Bile duct (tissue), 1 donor: ENCODE measurements around the gene CLCN7.

DNA sequence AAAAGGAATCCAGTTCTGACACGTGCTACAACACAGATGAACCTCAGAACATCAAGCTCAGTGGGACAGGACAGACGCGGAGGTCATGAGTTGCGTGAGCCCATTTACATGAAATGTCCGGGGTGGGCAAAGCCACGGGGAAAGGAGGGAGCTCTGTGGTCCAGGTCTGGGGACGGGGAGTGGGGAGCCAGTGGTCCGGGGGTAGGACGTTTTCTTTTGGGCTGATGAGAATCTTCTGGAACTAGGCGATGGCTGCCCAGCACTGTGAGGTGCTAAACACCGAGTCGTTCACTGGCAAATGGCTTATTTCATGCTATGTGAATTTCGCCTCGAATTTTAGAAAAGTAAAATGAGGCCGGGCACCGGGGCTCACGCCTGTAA, 2.6 kb upstream of the LMF1 start:
- PRO-cap = no peak

- PRO-cap = no peak
These were observed 2.2 kb upstream of the SOX8 start for GRCh38 chr16:979356-979800.

DNA sequence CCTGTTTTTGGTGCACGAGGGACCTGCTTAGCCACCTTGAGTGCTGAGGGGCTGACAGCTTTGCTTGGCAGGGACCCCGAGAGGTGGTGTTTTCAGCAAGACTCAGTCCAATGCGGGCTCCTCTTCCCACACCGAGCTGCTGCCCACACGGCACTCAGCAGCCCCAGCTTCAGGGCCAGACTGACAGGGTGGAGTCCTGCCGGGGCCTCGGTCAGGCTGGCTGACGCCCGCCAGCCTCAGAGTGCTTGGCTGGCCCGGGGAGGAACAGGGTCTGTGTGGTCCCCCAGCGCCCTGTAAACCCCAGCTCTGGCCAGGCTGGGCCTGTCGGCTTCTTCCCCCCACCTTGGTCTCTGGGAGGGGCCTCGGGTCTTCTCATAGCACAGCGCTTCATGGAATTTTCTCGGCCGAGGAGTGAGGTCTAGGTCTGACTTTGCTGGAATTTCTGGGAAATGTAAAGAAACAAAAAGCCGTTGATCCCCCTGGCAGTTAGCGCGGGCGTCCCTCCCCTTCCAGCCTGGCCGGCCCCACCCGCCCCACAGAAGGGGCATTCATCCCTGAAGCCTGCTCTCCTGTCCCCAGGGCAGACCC, 2.6 kb downstream of the SOX8 start:
- PRO-cap = no peak

DNA sequence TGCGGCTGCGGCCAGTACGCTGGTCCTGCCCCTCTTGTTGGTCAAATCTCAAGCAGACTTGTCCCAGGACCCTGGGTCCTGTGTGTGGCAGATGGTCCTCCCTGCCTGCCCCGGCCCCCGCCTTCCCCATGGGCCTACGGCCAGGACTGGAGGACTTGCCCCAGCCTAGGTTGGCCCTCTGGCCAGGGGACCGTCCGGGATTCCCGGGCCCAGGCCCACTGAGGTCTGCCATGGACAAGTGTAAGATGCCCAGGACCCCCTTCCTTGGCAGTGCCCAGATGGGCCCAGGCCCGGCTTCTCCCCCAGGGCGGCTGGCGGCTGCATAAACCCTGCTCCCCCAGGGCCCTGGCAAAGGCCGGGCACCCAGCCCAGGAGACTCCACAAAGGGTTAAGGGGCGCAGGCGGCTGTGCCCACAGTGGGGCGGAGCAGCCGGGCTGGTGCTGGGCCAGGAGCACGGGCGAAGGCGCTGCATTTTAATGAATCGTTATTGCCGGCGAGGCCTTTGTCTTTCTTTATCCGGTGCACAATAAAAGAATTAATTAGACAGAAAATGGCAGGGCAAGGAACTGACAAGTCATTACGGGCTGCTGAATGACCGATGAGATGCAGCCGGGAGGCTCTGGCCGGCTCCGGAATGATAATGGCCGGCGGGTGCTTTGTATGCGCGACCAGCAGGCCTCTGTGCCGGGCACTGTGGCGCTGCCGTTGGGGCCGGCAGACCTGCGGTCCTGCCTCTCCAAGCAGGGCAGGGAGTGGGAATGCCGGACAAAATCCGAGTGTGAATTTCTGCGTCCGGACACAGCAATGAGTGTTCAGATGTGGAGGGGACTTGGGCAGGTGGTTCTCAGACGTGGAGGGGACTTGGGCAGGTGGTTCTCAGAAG, 9.2 kb downstream of the SOX8 start:
- PRO-cap = no peak

DNA sequence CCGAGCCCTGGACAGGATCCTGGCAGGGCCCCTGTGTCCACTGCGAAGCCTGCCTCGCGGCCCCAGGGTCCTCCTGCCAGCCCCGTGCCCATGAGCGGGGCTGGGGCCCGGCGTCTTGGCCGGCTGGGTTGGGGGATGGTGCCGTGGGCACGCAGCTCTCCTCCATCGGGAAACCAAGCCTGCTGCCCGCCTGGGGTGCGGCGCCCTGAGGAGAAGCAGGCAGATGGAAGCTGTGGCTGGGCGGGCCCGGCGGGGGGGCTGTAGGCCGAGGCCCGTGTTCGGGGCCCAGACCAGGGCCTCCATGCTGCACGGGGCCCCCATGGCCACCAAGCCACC, 203 bp upstream of the C1QTNF8 start:
- PRO-cap = no peak

DNA sequence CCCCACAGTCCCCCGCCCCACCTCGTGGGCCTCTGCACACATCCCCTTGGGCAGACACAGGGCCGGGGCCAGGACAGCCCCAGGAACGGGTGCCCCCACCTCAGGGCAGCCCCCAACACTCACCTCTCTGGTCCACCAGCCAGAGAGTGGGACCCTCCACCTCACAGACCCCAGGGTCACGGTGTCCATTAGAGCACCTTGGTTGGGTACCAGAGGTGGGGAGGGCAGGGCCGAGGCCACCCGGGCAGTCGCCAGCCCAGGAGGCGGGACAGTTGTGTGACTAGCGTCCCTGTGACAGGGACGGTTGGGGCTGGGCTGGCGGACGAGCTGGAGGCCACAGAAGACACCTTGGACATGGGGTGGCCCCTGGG, 11.6 kb upstream of the C1QTNF8 start:
- PRO-cap = no peak

GRCh38 chr16:1195165-1195841, 29.8 kb downstream of the TPSG1 start:
- PRO-cap = no peak

DNA sequence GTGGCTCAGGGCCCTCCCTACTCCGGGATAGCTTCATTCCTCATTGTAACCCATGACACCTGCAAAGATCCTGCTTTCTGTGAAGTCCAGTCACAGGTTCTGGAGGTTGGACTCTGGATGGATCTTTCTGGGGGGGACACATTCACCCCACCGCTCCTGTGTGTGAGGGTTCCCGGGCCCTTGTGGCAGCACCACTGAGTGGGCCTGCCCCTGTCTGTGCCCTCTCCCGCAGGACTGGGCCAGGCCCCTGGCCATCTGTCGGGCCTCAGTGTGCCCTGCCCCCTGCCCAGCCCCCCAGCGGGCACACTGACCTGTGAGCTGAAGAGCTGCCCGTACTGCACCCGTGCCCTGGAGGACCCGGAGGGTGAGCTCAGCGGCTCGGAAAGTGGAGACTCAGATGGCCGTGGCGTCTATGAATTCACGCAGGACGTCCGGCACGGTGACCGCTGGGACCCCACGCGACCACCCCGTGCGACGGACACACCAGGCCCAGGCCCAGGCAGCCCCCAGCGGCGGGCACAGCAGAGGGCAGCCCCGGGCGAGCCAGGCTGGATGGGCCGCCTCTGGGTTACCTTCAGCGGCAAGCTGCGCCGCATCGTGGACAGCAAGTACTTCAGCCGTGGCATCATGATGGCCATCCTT, 21.2 kb downstream of the TPSG1 start:
- PRO-cap = no peak

DNA sequence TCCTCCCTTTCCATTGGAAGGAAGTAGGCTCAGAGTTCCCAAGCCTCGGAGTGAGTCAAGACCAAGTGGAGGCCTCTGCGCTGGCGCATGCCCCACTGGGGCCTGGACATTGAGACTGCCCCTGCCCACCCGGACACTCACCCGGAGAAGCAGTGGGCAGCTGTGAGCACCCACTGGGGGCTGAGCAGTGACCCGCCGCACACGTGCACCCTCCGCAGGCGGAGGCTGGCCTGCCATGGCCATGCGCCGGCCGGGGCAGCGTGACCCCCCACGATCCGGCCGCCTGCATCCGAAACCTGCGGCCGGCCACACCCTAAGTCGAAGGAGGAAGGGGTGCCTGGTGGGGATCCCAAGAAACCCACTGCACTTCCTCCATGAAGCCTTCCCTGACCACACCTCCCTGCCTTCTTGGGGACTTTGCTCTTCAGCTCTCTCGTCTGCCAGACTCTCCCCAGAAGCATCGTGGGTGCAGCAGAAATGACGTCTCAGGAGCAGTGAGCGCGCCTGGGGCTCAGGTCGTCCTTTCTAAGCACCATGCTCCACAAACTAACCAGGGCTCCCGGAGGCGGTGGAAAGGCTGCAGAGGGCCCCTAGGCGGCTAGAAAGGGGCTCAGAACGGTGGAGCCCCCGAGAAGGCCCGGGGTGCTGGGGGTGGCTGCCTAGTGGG, 1.7 kb downstream of the TPSG1 start:
- PRO-cap = no peak

GRCh38 chr16:1291949-1292268, 17.5 kb upstream of the UBE2I start:
- PRO-cap = unidirectional peak, minus-strand start at chr16:1292097

- PRO-cap = no peak
These were observed 6.0 kb upstream of the BAIAP3 start for GRCh38 chr16:1327403-1327944.

DNA sequence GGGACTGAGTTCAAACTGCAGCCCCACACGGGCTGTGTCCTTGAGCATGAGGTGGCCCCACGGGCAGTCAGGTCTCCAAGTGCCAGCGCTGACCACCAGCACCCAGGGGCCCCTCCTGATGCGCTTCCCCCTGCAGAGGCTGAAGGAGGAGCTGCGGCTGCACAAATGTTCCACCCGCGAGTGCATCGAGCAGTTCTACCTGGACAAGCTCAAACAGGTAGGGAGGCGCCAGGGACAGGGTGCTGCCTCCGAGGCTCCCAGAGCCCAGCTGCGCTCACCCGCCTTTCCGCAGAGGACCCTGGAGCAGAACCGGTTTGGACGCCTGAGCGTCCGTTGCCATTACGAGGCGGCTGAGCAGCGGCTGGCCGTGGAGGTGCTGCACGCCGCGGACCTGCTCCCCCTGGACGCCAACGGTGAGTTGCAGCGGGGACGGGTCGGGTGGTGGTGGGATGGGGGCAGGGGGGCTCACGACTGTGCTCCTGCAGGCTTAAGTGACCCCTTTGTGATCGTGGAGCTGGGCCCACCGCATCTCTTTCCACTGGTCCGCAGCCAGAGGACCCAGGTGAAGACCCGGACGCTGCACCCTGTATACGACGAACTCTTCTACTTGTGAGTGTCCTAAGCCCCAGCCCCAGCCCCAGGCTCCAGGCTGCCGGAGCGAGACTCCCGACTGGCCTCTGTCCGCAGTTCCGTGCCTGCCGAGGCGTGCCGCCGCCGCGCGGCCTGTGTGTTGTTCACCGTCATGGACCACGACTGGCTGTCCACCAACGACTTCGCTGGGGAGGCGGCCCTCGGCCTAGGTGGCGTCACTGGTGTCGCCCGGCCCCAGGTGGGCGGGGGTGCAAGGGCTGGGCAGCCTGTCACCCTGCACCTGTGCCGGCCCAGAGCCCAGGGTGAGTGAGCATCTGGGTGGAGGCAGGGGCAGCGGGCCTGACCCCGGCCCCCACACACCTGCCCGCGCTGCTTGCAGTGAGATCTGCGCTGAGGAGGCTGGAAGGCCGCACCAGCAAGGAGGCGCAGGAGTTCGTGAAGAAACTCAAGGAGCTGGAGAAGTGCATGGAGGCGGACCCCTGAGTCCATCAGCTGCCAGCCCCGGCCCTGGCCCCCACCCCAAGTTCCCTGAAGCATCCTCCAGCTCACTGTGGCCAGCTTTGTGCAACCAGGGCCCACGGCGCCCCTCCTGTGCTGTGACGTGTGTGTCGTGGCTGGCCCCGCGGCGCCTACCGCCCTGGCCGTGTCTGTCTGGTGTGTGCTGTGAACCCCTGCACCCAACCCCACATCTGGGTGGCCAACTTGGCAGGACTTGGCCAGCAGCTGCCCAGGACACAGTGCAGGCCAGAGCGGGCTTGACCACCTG, 3.8 kb downstream of the TSR3 start:
- PRO-cap = no peak

GRCh38 chr16:1363645-1364128, 12.0 kb downstream of the GNPTG start:
- PRO-cap = no peak

- PRO-cap = no peak
These were observed 13.4 kb downstream of the GNPTG start for GRCh38 chr16:1365205-1365535.

GRCh38 chr16:1365825-1366506, 14.2 kb downstream of the GNPTG start:
- PRO-cap = no peak

DNA sequence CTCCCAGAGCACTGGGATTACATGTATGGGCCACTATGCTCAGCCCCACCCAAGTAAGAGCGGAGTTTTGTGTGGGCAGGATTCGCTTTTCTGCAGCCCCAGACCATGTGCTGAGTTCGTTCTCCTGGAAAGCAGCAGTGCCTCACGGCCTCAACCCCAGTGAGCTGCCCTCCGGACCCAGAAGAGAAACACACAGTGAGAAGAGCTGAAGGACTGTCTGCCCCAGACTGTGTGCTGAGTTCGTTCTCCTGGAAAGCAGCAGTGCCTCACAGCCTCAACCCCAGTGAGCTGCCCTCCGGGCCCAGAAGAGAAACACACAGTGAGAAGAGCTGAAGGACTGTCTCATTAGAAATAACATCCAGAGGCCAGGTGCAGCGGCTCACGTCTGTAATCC, 12.5 kb downstream of the UNKL start:
- PRO-cap = no peak

DNA sequence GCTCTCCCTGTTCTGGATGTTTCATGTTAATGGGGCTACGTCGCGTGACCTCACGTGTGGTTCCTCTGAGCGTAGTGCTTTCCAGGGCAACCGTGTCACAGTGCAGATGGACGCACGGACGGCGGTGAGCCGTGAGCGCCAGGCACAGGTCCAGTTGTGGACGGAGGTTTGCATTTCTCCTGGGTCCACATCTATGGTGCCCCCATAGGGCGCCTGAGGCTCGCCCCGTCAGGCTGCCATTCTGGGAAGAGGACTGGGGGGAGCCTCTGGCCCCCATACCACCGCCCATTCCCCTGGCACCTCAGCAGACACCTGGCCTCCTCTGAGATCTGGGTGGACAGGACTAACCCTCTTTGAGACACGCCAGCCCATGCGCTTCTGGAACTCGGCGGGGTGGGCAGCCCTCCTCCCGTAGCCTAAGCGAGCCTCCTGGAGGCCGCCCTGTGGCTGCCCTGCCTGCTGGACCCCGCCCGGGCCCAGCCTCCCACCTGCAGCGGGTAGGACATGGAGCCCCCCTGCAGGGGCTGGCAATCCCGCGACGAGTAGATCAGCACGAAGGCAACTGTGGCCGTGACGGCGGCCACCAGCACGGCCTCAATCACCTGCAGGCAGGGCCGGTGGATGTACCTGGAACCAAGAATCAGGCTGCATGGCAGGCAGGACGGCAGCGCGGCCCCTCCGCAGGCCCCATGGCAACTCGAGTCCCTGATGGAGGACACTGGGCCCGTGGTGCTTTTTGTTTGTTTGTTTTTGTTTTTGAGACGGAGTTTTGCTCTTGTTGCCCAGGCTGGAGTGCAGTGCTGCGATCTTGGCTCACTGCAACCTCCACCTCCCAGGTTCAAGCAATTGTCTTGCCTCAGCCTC, 8.1 kb upstream of the CCDC154 start:
- PRO-cap = no peak

- PRO-cap = bidirectional peak, plus-strand start at chr16:1475143, minus-strand start at chr16:1475025
These were observed at the start of gene CLCN7 for GRCh38 chr16:1474871-1475783. TSS of gene CLCN7 (minus strand) at chr16:1475028.

GRCh38 chr16:1505084-1505635, 12.0 kb downstream of the TELO2 start:
- PRO-cap = no peak

DNA sequence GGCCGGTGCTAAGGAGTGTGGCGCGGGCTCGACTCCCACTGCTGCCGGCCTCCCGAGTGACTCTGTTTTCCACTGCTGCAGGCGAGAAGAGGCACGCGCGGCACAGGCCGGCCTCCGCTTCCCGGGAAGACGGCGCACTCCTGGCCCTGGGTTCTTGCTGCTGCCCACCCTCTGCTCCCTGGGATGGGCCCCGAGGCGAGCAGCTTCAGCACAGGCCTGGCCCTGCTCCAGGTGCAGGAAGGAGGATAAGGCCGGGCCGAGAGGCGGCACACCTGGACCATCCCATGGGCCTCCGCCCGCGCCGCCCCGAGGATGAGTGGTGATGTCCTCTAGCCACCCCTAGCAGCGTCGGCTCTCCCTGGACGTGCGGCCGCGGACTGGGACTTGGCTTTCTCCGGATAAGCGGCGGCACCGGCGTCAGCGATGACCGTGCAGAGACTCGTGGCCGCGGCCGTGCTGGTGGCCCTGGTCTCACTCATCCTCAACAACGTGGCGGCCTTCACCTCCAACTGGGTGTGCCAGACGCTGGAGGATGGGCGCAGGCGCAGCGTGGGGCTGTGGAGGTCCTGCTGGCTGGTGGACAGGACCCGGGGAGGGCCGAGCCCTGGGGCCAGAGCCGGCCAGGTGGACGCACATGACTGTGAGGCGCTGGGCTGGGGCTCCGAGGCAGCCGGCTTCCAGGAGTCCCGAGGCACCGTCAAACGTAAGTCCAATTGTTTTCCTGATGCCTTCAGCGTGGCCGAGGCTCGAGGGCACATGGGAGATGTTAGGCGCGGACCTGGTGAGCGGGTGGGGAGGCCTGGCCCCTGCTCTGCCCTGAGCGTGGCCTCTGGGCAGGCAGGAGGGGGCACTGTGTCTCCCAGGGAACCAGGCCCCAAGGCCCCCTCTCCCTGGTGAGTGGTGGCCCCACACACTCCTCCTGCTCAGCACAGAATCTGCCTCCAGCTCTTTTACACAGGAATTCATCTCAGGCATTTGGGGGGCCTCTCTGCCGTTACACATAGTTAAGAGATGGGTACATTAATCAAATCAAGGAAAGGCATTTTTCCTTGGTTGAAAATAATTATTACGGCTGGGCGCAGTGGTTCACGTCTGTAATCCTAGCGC, 740 bp downstream of the TMEM204 start:
- PRO-cap = bidirectional peak, plus-strand start at position 521 of the sequence, minus-strand start at position 360 of the sequence